A172 (cell line): ENCODE measurements around a stretch of chr1.

- RAMPAGE, long total RNA, result no peak
Measured at GRCh38 chr1:181101911-181102392, 13.5 kb downstream of the IER5 start.

GRCh38 chr1:181104476-181105503 lies 16.3 kb downstream of the IER5 start:
- RAMPAGE, long total RNA, result no peak

GRCh38 chr1:181128632-181129649 lies 40.4 kb downstream of the IER5 start:
- RAMPAGE, long total RNA, result no peak

DNA sequence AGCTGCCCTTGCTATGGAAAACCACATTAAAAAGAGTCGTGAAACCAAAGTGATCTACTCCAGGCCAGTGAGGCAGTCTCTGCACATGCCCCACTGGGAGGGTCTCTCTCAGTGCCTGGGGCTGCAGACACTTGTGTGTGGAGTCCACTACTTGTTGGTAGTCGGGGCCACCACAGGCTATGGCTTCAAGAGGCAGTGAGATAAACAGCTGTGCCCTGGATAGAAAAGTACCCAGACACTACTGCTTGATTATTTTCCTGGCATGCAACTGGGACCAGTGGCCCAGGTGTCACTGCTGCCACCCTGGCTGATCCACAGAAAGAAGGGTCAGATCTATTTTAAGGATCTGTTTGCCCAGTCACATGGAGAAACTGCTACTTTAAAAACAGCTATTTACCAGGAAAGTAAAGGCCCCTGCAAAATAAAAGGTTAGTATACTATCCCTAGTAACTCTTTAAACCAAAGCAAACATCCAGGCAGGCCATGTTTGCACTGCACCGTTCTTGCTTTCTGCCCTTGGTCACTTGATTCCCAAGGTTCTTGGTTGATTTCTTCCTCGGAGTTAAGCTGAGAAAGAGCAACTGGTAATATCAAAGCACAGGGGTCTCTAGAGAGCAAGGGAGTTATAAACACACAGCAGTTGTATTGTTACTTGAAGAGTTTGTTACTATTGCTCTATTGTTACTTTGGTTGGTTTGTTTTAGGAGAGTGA lies 99.9 kb downstream of the GLUL start:
- RAMPAGE, long total RNA, result no peak

DNA sequence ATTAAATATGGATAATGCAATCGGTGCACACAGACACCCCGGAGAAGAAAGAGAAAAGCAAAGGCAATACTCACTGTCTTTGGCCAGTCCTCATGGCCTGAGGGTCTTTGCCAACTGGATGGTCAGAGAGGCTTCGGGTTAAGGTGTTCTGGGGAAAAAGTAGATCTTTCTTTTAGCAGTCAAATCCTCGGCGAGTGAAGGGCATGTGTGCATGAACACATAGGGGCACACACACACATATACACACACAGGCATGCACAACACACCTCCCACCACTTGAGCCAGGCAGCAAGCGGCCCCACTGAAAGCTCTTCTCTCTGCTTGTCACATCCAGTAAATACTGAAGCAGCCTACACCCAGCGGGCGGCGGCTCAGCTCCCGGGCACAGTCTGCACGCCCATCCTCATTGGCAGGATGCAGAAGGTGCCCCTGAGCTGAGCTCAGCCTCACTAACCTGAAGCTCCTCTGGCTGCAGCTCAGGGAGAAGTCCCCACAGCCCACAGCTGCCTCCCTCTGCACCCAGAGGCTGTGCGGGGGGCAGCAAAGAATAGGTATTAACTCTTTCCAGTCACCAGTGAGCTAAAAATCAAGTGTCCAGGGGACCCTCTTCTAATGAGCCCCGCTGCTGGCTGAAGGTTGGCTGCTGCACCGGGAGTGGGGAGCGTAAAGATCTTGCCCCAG lies 12.7 kb downstream of the RGS8 start:
- RAMPAGE, long total RNA, result no peak

DNA sequence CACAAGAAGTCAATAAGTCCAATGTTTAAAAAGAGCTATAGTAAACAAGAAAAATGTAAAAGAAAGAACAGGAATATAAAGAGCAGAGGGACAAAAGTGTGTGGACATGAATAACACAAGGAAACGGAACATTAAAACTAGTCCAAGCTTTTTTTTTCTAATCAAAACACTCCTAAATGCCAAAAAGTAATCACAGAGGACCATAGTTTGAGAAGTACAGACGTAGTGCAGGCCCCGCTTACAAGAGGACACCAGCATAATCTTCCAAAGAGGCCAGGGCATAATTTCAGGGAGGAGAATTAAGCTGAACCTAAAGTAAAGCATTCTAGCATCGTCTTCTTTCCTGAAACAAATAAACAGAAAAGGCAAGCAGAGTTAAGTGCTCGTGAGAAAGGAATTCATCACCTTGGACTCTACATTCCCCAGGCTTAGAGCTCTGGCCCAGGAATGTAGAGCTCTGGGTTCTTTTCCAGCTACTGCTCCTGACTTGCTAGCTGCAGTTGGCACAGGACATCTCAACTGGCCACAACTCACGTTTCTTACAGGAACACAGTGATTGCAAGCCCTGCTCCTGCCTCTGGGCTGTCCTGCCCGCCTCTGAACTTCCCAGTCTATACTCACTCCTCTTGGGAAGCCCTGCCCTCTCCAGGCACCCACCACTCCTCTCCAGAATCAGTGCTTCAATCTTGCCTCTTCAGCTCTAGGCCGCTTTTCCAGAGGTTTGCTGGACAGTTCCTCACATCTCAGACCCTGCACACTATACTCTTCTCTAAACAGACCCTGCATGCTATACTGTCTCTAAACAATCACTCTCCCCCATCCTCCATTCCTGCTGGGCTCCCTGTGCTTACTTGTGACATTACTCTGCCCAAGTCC lies 9.8 kb downstream of the RGS8 start:
- RAMPAGE, long total RNA, result no peak

DNA sequence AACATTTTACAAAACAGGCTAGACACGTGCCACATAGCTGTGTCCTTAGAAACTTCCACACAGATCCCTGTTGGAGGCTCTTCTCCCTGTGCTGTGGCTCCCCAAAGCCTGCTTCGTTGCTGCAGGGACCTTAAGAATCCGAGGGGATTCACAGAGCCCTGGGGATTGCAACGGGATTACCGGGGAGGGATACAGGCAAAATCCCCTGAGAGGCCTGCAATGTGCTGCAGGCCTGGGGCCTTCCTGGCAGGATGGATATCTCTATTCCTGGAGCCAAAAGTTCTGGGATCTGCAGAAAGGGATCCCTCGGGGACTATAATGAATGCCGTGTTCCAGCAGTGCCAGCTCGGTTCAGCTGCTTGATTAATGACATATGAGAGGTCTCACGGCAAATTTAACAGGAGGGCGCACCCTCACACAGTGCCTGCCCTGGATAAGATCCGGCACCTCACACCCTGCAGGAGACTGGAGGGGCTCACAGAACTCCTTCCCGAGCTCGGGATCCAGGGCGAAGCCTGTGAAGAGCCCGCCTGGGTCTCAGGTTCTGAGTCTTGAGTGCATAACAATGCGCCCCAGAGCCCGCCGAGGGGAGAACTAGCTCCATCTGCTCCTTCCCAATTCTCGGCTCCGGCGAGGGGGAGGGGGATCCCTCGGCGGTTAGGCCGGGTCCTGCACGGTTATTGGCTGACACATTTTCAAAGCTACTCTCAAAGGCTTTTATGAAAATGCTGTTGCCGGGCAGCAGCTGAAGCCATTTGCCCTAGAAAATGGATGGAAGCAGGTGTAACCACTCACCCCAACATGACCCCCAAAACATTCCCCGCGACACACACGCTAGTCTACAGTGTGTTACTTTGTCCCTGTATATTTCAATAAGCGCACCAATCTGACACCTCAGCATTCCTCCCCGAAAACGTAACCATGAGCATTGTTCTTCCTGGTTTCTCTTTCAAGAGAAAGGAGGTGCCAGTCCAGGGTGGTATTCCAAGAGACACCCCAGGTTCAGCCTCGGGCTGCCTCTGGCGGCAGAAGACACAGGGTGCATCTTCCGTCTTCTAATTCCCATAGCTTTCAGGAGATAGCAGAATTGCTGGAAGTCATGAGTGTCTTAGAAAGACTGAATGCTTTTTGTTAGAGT lies 15.5 kb upstream of the RGS8 start:
- RAMPAGE, long total RNA, result no peak

GRCh38 chr1:182863412-182864137 lies 24.4 kb downstream of the DHX9 start:
- RAMPAGE, long total RNA, result no peak

GRCh38 chr1:182952499-182953050 lies 391 bp downstream of the SHCBP1L start:
- RAMPAGE, long total RNA, result no peak

- RAMPAGE, long total RNA, result no peak
Measured at GRCh38 chr1:182962564-182962970, 9.6 kb upstream of the SHCBP1L start.

- RAMPAGE, long total RNA, result no peak
Measured at GRCh38 chr1:183024406-183024662, 1.1 kb downstream of the LAMC1 start.

- RAMPAGE, long total RNA, result no peak
Measured at GRCh38 chr1:183043680-183044436, 20.6 kb downstream of the LAMC1 start.

DNA sequence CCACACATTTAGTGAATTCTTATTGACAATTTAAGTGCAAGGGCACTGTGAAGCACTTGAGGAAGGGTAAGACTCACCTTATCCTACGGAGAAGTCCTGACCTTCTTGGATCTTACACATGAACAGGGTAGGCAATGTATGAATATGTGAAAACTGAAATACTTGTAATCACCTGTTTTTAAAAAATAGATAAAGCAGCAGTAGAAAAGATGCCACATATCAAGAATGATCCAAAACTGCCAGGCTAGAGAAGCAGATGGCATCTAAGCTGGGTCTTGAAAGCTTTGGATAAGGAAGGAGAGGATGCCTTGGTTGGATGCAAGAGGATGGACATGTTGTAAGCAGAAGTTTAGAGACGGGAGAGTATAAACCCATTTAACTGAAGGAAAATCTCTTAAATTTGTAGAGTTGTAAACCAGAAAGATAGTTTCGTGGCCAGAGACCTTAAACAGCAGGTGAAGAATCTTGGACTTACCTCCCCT lies 77.4 kb upstream of the LAMC2 start:
- RAMPAGE, long total RNA, result no peak

DNA sequence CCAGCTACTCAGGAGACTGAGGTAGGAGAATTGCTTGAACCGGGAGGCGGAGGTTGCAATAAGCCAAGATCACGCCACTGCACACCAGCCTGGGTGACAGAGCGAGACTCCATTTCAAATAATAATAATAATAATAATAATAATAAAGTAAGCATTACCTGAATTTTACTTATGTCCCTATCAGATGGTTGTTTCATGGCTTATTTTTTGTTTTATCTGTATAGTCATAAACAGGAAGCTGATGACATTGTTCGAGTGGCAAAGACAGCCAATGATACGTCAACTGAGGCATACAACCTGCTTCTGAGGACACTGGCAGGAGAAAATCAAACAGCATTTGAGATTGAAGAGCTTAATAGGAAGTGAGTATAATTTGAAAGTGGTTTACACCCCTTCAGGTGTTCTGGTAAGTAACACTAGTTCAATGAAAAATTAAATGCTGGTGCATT lies 53.9 kb upstream of the LAMC2 start:
- RAMPAGE, long total RNA, result no peak

- RAMPAGE, long total RNA, result no peak
Measured at GRCh38 chr1:183200358-183200785, 14.3 kb downstream of the LAMC2 start.

GRCh38 chr1:183218870-183219611 lies 33.0 kb downstream of the LAMC2 start:
- RAMPAGE, long total RNA, result no peak

GRCh38 chr1:183226676-183227368 lies 40.8 kb downstream of the LAMC2 start:
- RAMPAGE, long total RNA, result no peak

GRCh38 chr1:183234208-183235049 lies 48.4 kb downstream of the LAMC2 start:
- RAMPAGE, long total RNA, result no peak

DNA sequence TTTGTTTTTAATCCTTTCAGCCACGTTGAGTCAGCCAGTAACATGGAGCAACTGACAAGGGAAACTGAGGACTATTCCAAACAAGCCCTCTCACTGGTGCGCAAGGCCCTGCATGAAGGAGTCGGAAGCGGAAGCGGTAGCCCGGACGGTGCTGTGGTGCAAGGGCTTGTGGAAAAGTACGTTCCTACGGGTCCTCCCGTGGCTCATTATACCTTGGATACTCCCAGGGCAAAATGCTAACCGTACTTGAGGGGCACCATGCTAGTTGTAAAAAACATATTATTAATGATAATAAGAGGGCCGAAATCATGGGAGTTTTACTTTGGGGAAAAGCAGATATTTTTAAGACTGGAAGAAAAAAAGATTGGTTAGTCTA lies 49.5 kb downstream of the LAMC2 start:
- RAMPAGE, long total RNA, result no peak

GRCh38 chr1:183242806-183243083 lies 56.7 kb downstream of the LAMC2 start:
- RAMPAGE, long total RNA, result no peak